Testis (tissue), 5 donors: ENCODE data around the genes APC2 and ADAMTSL5.

GRCh38 chr19:1393753-1394593 is 7.4 kb downstream of the GAMT start:
- PRO-cap, 3 experiments: no peak in any of the 3 experiments
- RAMPAGE, long total RNA, 2 experiments: no peak in any of the 2 experiments
- RRBS: 92% methylated on average over 5 of the region's 36 CpGs

DNA sequence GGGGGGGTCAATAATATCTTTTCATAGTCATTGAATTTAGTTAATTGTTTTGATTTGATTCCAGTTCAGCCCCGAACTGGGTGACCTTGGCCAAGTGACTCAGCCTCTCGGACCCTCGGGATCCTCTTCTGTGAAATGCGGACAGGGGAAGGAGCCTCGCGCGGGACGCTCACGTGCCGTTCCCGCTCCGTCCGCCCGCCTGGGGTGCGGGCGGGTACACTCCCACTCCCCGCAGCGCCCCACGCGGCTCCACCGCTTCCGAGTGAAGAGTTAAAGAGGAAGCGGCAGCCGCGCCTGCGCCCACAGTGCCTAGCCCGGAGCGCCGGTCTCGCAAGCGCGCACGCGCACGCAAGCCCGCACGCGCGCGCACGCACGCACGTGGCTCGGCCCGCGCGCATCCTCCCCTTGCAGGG is 426 bp upstream of the DAZAP1 start:
- PRO-cap, 3 experiments: peak in 3 of 3 experiments; most common minus-strand start position 264 of the sequence (in 3)
- RAMPAGE, long total RNA, 2 experiments: start-site peak on the minus strand in 1 of 2 experiments, centred at position 274 of the sequence, 25 reads per replicate
- RRBS: no CpG with 5 or more reads among the region's 47 CpGs

DNA sequence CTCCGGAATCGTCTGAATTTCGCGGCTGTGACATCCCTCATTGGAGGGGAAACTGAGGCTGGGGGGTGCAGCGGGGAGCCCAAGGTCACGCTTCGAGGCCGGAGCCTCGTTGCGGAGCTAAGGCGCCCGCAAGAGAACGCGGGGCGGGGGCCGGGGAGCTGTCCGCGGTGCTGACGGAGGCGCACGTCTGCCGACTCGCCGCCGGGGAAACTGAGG is 3.1 kb upstream of the APC2 start:
- PRO-cap, 3 experiments: no peak in any of the 3 experiments
- RAMPAGE, long total RNA, 2 experiments: no peak in any of the 2 experiments
- RRBS: 2% methylated on average over 25 of the region's 25 CpGs

GRCh38 chr19:1449423-1450624 is at the start of gene APC2:
Gene APC2, plus strand, starts transcription at chr19:1450121.
- PRO-cap, 3 experiments: no peak in any of the 3 experiments
- RAMPAGE, long total RNA, 2 experiments: no peak in any of the 2 experiments
- RRBS: 45% methylated on average over 3 of the region's 85 CpGs

DNA sequence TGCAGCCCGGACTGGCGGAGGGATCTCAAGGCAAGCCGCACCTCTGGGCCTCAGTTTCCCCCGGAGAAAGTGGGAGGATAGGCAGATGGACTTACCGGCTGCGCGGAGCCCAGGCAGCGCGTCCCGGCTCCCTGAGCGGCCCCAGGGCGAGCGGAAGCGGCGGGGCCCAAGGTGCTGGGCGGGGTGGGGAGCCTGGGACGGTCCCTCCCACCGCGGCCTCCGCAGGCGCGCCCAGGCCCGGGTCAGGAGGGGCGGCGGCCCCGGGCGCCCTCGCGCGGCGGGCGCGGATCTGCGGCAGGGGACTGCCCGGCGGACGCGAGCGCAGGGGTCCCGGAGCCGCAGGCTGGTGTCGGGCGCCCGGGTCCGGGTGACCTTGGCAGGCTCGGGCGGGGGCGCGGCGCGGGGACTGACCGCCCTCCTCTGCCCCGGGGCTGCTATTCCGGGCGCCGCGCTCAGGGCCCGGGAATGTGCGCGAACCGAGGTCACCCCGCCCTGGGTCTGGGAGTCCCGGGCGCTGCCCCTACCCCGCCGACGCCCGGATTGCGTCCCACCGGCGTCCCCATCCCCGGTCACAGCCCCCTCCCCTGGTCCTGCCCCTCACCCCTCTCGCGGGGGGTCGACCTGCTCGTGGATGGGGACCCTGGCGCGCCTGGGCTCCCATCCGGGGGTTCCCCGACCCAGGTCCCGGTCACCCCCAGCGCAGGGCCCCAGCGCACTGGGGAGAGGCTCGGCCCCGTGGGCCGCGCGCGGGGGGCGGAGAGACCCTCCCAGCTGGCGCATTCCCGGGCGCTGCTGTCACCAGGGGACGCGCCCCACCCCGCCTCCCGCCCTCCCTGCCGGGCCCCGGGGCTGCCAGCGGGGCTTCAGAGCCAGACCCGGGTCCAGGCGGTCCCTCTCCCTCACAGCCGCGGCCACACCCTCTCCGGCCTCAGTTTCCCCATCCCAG is at the start of gene ADAMTSL5:
Gene ADAMTSL5, minus strand, starts transcription at position 152 of the 946 bp plus-strand sequence.
- PRO-cap, 3 experiments: peak in 3 of 3 experiments; most common plus-strand start position 270 of the sequence (in 2); most common minus-strand start position 143 of the sequence (in 3)
- RAMPAGE, long total RNA, 2 experiments: no peak in any of the 2 experiments
- RRBS: 3% methylated on average over 56 of the region's 105 CpGs

DNA sequence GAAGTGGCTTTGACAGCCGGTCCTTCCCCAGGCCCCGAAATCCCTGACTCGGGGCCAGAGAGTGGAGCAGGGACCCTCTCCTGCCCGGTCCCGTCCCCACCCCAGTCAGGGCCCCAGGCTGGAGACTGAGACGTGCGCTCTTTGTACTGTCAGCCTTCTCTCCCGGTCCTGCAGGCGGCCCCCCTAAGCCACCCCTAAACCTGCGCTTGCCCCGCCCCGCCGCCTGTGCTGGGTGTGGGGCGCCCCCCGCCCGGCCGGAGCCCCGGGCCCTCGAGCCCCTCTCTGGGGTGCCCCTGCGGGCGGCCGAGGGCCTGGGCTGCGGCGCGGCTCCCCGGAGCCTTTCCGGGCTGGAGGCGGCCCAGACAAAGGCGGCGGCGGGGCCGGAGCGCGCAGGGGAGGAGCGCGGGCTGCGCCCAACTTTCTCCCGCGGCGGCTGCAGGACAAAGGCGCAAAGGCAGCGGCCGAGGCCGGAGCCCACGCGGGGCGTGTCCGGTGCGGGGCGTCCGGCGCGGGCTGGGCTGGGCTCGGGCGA is 1.2 kb downstream of the MEX3D start:
- PRO-cap, 3 experiments: peak in 3 of 3 experiments; most common plus-strand start position 285 of the sequence (in 2); most common minus-strand start position 161 of the sequence (in 3)
- RAMPAGE, long total RNA, 2 experiments: no peak in any of the 2 experiments
- RRBS: 2% methylated on average over 43 of the region's 55 CpGs

- PRO-cap, 3 experiments: no peak in any of the 3 experiments
- RAMPAGE, long total RNA, 2 experiments: no peak in any of the 2 experiments
- RRBS: 95% methylated on average over 7 of the region's 32 CpGs
Observed at GRCh38 chr19:1580132-1580800, 12.1 kb upstream of the MEX3D start.

- PRO-cap, 3 experiments: no peak in any of the 3 experiments
- RAMPAGE, long total RNA, 2 experiments: no peak in any of the 2 experiments
- RRBS: 94% methylated on average over 12 of the region's 30 CpGs
Observed at GRCh38 chr19:1612135-1612826, 7.0 kb upstream of the UQCR11 start.

GRCh38 chr19:1646511-1646934 is 5.9 kb downstream of the TCF3 start:
- PRO-cap, 3 experiments: no peak in any of the 3 experiments
- RAMPAGE, long total RNA, 2 experiments: no peak in any of the 2 experiments
- RRBS: no CpG with 5 or more reads among the region's 19 CpGs

DNA sequence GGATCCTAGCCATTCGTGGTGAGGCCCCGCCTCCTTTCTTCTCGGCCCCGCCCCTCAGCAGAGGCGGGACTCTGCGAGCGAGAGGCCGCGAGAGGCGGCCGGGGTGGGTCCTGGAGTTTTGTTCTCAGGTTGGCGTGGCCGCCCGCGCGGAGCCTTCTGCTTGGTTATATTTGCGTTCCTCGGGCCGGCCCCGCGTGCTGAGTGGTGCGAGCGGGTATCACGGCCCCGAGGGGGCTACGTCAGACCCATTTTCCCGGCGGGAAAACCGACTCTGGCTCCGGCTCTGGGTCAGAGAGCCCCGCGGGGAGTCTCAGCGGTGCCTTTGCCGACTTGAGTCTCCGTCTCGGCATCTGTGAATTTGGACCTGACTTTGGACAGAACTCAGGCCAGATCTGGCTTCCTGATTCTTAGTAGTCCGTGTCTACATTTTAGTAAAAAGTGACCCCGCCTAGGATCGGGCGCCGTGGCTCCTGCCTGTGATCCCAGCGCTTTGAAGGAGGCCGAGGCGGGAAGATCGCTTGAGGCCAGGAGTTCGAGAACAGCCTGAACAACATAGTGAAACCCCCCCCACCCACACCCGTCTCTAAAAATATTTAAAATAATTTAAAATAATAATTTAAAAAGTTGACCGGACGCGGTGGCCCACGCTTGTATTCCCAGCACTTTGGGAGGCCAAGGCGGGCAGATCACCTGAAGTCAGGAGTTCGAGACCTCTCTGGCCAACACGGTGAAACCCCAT is 741 bp upstream of the TCF3 start:
- PRO-cap, 3 experiments: peak in 3 of 3 experiments; most common plus-strand start position 115 of the sequence (in 3)
- RAMPAGE, long total RNA, 2 experiments: no peak in any of the 2 experiments
- RRBS: 1% methylated on average over 13 of the region's 54 CpGs

DNA sequence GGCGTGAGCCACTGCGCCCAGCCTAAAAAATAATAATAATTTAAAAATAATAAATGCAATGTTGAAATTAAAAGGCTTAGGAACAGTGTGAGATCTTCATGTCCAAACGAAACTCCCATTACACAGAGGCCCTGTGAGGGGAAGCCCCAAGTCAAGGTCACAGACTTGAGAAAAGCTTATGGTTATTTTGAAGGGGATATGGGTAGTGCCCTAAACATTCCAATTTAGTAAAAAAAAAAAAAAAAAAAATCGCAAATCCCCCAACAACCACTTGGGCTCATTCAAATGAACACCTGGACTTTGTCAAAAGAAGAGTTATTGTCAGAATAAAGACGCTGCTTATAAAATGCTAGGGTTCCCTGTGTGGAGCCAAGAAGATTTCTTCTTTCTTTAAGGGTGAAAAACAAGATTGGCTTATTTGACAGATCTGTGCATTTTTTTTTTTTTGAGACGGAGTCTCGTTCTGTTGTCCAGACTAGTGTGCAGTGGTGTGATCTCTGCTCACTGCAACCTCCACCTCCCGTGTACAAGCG is 25.7 kb upstream of the ONECUT3 start:
- PRO-cap, 3 experiments: no peak in any of the 3 experiments
- RAMPAGE, long total RNA, 2 experiments: no peak in any of the 2 experiments
- RRBS: no CpG with 5 or more reads among the region's 9 CpGs

DNA sequence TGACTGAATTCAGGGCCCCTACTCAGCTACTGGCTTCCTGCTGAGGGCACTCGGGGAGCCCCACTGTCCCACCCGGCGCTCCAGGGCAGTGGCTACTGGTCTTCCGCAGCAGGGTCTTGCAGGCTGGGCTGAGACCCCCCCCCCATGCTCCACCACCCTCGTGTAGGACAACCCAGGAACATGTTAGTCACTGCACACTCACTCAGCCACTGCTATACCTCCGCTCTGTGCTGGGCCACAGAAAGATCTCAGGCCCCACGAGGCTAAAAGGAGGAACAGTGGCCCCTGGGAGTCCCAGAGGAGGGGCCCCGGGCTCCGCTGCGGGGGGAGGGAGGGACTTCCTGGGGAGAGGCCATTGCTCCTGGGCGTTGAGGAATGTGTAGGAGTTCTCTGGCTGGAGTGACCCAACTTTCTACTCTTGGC is 13.4 kb downstream of the ONECUT3 start:
- PRO-cap, 3 experiments: no peak in any of the 3 experiments
- RAMPAGE, long total RNA, 2 experiments: no peak in any of the 2 experiments
- RRBS: no CpG with 5 or more reads among the region's 11 CpGs

DNA sequence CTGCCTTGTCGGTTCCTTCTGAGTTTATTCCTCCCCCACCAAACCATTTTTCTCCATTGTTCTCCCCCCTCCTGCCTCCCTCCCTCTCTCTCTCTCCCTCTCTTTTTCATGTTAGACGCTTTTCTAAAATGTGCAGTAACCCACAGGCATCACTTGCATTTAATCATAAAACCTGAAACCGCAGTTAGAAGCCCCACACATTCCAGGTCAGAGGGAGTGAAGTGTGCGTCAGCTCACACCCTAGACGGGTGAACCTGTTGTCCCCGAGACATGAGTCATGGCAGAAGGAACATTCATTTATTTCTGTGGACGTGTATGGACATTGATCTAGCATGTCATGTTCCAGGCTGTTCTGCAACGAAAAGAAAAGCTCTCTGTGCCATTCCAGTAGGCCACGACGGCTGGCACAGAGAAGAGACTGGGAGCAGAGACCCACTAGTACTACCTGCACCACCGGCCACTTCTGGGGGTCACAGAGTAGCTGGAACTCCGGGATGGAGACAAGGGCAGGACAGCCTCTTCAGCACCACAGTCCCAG is 20.0 kb downstream of the ONECUT3 start:
- PRO-cap, 3 experiments: no peak in any of the 3 experiments
- RAMPAGE, long total RNA, 2 experiments: no peak in any of the 2 experiments
- RRBS: no CpG with 5 or more reads among the region's 12 CpGs

DNA sequence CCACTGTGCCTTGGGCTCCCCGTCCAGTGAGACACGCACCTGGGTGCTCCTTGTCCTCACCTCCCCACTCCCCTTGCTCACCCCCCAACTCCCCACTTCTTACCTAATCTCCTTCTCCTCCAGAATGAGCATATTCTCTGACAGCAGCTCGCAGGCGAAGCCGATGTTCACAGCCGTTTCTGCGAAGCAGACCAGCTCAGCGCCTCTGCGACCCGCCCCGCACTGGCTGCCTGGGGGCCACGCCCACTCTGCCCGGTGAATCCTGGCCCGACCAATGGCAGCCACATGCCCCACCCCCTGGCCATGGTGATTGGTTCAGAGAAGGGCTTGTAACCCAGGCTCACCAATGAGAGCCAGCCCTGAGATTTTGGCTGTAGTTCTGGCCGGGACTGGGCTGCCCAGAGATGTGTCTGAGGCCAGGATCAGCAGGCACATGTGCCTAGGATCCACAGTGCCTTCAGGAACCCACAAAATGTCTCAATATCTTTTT is 21.4 kb downstream of the ATP8B3 start:
- PRO-cap, 3 experiments: peak in 2 of 3 experiments; most common plus-strand start position 401 of the sequence (in 2); most common minus-strand start position 224 of the sequence (in 1)
- RAMPAGE, long total RNA, 2 experiments: no peak in any of the 2 experiments
- RRBS: 58% methylated on average over 2 of the region's 15 CpGs

GRCh38 chr19:1819987-1820545 is 8.0 kb upstream of the ATP8B3 start:
- PRO-cap, 3 experiments: no peak in any of the 3 experiments
- RAMPAGE, long total RNA, 2 experiments: no peak in any of the 2 experiments
- RRBS: 92% methylated on average over 8 of the region's 24 CpGs

DNA sequence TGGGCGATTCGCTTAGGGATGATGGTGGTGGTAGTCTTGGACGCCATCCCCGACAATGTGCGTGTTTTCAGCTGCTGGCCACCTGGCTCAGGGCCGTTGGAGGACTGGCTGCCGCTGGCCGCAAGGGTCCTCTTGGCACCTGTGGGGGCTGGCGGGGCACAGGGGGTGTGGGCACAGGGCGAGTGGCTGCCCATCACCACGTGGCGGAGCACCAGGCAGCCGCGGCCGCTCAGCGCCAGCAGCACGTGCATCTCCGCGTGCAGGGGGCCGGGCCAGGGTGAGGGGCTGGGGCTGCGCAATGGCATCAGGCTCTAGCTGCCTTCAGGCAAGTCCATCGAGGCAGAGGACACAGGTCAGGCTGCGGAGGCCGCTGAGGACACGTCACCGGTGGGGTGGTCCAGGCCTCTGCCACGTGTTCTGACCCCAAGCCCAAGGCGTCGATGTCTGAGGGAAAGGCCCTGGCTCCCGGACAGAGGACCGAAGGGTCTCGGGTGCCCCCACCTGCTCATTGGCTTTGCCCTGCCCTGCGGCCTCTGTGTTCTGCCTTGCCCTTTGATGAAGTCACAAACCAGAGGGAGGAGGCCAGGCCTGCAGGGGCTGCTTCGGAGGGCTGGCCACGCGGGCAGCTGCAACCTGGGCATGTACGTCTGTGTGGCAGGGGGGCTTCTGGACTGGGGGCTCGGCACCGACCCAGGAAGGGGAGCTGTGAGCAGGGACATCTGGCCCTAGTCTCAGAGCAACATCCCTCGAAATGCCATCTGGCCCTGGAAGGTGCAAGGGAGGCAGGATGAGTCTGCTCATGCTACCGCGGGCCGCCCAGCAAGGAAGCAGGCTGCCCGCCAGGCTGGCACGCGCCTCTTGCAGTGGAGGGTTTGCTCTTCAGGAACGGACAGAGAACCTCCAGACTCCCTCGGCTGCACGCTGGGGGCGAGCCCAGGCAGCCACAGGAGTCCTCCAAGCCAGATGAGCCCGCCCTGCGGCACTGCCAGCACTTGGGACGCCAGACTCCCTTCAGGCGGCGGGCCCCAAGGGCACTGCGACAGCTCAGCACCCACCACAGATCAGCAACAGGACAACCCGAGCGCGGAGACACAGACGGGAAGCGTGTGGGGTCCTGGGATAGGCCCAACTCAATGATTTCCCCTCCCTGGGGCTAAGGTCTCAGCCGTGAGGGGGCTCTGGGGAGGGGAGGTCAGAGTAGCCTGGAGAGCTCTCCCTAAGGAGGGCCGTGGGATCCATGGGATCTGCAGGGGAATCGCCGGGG is 9.9 kb upstream of the ATP8B3 start:
- PRO-cap, 3 experiments: peak in 2 of 3 experiments; most common plus-strand start position 613 of the sequence (in 1); most common minus-strand start position 510 of the sequence (in 2)
- RAMPAGE, long total RNA, 2 experiments: start-site peak on the plus strand in 2 of 2 experiments, centred at positions 618 to 622 of the sequence, 87 to 461 reads per replicate
- RRBS: 94% methylated on average over 7 of the region's 65 CpGs

DNA sequence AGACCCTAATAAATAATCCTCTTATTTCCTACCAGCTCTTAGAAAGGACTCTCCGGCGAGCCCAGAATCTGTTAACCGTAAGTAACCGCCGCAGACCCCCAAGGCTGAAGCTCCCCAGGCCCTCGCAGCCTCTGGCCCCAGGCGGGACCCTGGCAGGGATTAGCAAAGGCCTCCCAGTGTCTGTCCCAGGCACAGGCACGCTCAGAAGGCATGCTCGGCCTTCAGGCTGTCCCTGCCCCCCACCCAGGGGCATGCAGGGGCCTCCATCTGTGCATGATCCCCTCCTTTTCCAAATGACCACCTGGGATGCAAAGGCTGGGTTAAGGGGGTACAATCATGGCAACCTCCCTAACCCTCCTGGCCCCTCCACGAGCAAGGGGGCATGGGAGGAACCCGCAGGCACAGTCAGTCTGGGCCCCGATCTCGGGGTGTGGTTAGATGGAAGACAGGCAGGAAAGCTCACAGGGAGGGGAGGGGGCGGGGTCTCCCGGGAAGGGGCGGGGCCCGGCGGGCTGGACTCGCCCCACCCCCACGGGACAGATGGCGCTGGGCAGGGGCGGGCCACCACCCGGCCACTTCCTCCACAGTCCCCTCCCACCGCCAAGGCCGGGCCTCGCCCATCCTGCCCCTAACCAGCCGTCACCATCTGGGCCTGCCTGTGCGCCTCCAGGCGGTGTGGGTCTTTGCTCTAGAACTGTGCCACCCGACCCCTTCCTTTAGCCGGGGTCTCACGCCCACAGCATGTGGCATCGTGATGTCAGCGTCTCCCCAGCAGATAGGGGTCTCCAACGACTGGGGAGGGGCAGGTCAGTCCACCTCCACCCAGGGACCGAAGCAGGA is 6.9 kb upstream of the REXO1 start:
- PRO-cap, 3 experiments: peak in 3 of 3 experiments; most common plus-strand start position 620 of the sequence (in 2); most common minus-strand start position 432 of the sequence (in 3)
- RAMPAGE, long total RNA, 2 experiments: no peak in any of the 2 experiments
- RRBS: 49% methylated on average over 13 of the region's 36 CpGs

GRCh38 chr19:1856505-1857179 is 6.7 kb downstream of the KLF16 start:
- PRO-cap, 3 experiments: peak in 2 of 3 experiments; most common plus-strand start chr19:1857012 (in 1); most common minus-strand start chr19:1856872 (in 2)
- RAMPAGE, long total RNA, 2 experiments: no peak in any of the 2 experiments
- RRBS: 2% methylated on average over 14 of the region's 49 CpGs

DNA sequence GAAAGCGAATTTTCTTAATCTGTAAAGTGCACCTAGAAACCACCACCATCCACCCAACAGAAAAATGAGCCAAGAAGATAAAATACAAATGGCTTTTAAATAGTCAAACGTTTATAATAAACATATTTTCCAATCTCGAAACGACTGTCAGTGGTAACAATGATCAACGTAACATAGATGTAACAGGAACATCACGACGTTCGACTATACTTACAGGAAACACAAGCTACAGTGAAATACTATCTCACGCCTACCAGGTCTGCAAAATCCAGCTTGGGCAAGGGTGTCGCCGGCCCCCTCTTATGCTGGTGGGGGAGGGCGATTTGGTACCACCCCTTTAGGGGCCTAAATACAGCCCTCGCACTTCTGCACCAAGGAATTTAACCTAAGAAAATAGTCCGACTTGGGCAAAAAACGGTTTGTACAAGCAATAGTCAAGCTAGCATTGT is 10.5 kb downstream of the ABHD17A start:
- PRO-cap, 3 experiments: no peak in any of the 3 experiments
- RAMPAGE, long total RNA, 2 experiments: no peak in any of the 2 experiments
- RRBS: no CpG with 5 or more reads among the region's 15 CpGs

GRCh38 chr19:1883689-1884677 is 1.3 kb downstream of the ABHD17A start:
- PRO-cap, 3 experiments: no peak in any of the 3 experiments
- RAMPAGE, long total RNA, 2 experiments: no peak in any of the 2 experiments
- RRBS: no CpG with 5 or more reads among the region's 20 CpGs